Stomach (tissue), 7 donors: Measurements from ENCODE around the gene RNASET2.

DNA sequence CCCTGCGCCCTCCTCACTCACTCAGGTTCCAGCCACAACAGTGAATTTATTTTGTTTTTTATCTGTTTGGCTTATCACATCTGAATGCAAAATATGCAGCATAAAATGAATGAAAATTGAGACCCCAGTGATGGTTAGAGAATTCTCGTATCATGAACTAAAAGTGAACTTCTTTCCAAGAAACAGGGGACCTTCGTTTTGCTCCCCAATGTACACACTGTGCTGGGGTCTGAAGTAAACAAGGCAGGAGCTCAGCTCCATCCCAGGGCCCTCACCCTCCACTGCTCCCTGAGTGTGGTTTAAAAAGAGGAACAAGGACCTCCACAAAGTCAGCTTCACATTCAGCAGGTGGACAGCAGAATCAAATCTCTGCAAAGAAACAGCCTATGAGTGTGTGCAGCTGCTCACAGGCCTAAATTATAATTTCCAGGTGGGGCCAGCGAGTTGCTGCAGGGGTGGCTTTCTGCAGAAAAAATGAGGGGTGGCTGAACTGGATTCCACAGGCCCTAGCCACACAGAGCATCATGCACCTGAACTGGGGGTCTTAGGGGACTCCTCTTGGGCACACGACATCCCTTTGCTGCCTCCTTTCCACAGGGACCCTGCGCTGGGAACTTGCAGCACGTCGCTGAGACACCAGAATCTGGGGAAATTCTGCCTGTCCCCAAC, 1.6 kb upstream of the RAMACL start:
- PRO-cap: no peak
- RAMPAGE, long total RNA, 5 experiments: start-site peak on the minus strand in 1 of 5 experiments, centred at position 422 of the sequence, 5 reads per replicate
- RRBS: no CpG with 5 or more reads among the region's 8 CpGs

- PRO-cap: bidirectional peak, plus-strand start at chr6:166598752, minus-strand start at chr6:166598602
- RAMPAGE, long total RNA, 5 experiments: no peak in any of the 5 experiments
- RRBS: no CpG with 5 or more reads among the region's 12 CpGs
Observed at GRCh38 chr6:166598409-166599236, 12.1 kb upstream of the RAMACL start.

DNA sequence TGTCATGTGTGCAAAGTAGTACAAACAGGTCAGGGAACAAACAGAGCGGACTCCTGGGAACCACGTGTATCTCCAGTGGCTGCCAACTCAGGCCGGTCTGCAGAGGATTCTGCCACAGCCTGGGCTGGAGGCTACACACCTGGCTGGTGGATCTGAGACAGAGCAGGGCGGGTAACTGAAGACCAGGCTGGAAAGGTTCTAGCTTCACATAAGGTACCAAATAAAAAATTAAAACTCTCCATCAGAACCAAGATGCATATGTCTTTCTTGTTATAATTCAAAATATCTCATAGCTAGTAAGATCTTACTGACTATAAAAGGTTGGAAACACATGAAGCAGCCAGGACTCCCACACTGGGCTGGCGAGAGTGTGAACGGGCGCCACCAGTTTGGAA, 28.4 kb upstream of the RPS6KA2 start:
- PRO-cap: no peak
- RAMPAGE, long total RNA, 5 experiments: no peak in any of the 5 experiments
- RRBS: 14% methylated on average over 2 of the region's 7 CpGs

- PRO-cap: no peak
- RAMPAGE, long total RNA, 5 experiments: no peak in any of the 5 experiments
- RRBS: no CpG with 5 or more reads among the region's 11 CpGs
Observed at GRCh38 chr6:166675766-166676312, 48.8 kb upstream of the RPS6KA2 start.

GRCh38 chr6:166954964-166955671, 1.2 kb downstream of the RNASET2 start:
- PRO-cap: unidirectional peak, plus-strand start at chr6:166955552
- RAMPAGE, long total RNA, 5 experiments: no peak in any of the 5 experiments
- RRBS: no CpG with 5 or more reads among the region's 48 CpGs

DNA sequence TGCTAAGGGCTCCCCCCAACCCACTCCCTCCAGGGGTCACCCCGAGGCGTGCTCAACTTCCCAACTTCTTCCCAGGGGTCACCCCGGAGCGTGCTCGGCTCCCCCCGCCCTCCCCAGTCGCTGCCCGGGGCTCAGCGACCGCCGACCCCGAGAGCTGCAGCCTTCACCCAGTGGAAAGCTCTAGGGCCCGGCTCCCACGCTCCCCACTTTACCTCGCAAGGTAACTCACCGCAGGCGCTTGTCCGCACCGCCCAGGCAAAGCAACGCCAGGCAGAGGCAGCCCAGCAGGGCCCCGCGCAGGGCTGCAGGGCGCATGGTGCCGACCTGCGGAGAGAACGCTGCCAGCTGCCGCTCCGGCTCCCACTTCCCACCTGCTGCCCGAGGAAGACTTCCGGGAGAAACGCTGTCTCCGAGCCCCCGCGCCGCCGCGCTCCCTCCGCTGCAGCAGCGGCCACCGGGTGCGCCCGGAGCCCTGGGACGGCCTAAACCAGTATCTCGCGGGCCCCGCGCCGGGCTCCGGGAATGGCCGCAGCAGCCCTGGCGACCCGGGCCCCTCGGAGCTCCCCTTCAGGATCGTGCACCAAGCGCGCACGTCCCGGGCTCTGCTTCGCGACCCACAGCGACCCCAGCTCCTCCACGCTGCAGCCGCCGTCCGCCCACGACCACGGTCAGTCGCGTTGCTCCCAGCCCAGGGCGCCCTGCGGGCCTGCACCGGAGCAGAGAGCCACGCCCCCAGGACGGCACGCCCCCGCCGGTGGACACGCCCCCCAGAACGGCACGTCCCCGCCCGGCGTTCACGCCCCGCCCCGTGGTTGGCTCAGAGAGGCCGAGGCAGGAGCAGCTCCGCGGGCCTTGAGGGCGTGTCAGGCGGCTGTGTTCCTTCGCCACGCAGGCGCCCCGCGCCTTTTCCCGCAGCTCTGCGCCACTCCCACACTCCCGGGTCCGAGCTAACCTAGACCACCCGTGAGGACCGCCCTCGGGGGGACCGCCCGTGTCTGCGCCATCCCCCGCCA, at the start of gene RNASET2:
Gene RNASET2, minus strand, starts transcription at position 683 of the 1,013 bp plus-strand sequence.
- PRO-cap: unidirectional peak, plus-strand start at position 314 of the sequence; unidirectional peak, minus-strand start at position 373 of the sequence; bidirectional peak, plus-strand start at position 820 of the sequence, minus-strand start at position 674 of the sequence
- RAMPAGE, long total RNA, 5 experiments: start-site peak on the minus strand in 3 of 5 experiments, centred at positions 340 to 688 of the sequence, 22 to 174 reads per replicate
- RRBS: 1% methylated on average over 47 of the region's 107 CpGs

- PRO-cap: no peak
- RAMPAGE, long total RNA, 5 experiments: no peak in any of the 5 experiments
- RRBS: no CpG with 5 or more reads among the region's 18 CpGs
Observed at GRCh38 chr6:167091010-167091873, 31.7 kb upstream of the CCR6 start.

GRCh38 chr6:167098793-167099292, 24.1 kb upstream of the CCR6 start:
- PRO-cap: no peak
- RAMPAGE, long total RNA, 5 experiments: no peak in any of the 5 experiments
- RRBS: no CpG with 5 or more reads among the region's 6 CpGs

- PRO-cap: no peak
- RAMPAGE, long total RNA, 5 experiments: no peak in any of the 5 experiments
- RRBS: no CpG with 5 or more reads among the region's 10 CpGs
Observed at GRCh38 chr6:167238084-167238483, 53.0 kb upstream of the UNC93A start.

DNA sequence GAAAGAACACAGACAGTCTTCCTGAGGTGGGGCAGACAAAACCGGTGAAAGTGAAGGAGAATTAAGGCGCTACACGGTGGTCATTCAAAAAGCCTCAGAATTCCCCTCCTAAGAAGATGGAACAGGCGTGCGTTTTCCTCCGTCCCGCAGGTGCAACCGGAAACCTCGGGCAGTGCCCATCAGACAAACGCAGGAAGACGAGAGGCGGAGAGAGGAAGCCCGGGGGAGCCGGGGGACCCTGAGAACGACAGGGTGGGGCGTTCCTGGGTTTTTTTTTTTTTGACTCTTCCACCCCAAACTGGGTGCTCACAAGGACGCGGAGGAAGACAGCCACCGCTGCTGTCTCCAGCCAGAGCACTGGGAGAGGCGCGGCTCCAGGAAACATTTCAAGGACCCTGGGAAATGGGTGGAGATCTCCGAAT, 25.4 kb downstream of the TTLL2 start:
- PRO-cap: no peak
- RAMPAGE, long total RNA, 5 experiments: no peak in any of the 5 experiments
- RRBS: 12% methylated on average over 10 of the region's 22 CpGs

GRCh38 chr6:167398286-167398926, 73.5 kb downstream of the TTLL2 start:
- PRO-cap: no peak
- RAMPAGE, long total RNA, 5 experiments: no peak in any of the 5 experiments
- RRBS: no CpG with 5 or more reads among the region's 13 CpGs

DNA sequence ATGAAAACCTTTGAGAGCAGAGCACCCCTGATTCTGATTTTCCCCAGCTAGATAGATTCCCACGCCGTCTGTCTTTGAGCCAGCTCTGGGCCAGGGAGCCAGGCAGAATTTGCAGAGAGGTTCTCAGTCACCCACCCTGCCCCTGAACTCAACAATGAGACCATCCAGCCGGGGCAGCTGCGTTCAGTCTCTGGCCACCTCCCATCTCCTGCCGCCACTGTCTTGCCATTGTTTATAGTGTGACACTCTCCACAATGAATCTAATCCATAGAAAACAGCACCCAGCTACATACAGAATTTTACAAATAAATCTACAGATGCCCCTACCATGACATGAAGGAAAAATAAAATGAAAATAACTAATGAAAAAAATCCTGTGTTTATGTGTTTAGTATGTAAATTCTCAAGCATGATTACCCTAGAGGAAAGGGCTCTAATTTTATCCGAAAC, 171.3 kb downstream of the TTLL2 start:
- PRO-cap: no peak
- RAMPAGE, long total RNA, 5 experiments: no peak in any of the 5 experiments
- RRBS: no CpG with 5 or more reads among the region's 6 CpGs

GRCh38 chr6:167647132-167648275, 179.2 kb upstream of the AFDN start:
- PRO-cap: no peak
- RAMPAGE, long total RNA, 5 experiments: no peak in any of the 5 experiments
- RRBS: no CpG with 5 or more reads among the region's 21 CpGs

GRCh38 chr6:167761165-167761748, 65.5 kb upstream of the AFDN start:
- PRO-cap: bidirectional peak, plus-strand start at chr6:167761507, minus-strand start at chr6:167761500
- RAMPAGE, long total RNA, 5 experiments: no peak in any of the 5 experiments
- RRBS: no CpG with 5 or more reads among the region's 15 CpGs

DNA sequence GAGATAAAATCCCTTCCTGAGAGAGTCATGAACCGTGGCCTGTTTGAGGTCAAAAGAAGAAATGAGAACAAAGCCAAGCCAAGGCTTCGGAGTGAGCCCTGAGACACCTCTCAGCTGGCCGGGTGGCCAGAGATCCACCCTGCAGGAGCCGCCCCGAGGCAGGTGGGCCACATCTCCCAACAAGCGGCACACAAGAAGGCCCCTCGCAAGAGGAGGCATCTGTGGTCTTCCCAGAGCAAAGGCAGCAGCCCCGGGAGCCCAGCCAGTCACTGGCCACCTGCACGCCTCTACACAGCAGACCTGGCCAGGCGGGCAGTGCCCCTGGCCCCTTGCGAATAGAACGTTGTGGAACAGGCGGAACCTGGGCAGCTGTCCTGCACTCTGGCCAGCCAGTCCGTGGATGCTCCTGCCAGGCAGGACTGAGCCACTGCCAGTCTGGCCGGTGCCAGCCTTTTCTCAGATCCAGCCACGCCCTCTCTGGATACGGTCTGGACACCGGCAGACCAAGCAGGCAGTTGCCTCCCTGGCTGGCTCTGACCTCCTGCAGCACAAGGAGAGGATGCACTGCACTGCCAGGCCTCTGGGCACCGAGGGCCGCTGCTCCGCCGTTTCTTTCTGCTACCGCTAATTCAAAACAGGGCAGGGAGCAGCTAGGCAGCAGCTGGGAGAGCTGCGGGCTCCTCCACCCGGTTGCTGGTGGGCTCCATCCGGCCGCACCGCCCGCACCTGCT, 30.7 kb upstream of the AFDN start:
- PRO-cap: no peak
- RAMPAGE, long total RNA, 5 experiments: no peak in any of the 5 experiments
- RRBS: 25% methylated on average over 11 of the region's 29 CpGs

GRCh38 chr6:167875056-167875680, 48.5 kb downstream of the AFDN start:
- PRO-cap: no peak
- RAMPAGE, long total RNA, 5 experiments: no peak in any of the 5 experiments
- RRBS: no CpG with 5 or more reads among the region's 11 CpGs

DNA sequence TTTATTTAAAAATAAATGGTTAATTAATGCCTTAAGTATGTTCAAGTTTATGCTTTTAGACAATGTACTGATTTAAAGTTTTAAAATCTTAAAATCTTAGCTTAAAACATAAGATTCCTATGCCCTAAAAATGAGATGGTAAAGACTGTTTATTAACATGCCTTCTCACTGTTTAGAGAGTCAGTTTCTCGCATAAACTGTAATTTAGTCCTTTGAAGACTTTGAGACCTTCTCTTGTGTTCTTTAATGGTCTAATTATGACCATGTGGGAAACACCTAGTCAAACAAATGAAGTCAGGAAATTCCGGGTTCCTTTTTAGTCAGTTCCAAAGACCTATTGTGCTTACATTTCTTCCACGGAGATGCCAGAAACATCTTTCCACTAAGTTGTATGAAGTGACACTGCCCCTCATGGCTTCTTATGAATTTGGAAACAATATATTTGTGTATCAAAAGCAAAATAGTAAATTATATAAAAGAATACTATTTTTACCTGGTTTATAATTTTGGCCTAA, 64.2 kb upstream of the KIF25 start:
- PRO-cap: no peak
- RAMPAGE, long total RNA, 5 experiments: no peak in any of the 5 experiments
- RRBS: no CpG with 5 or more reads among the region's 3 CpGs

- PRO-cap: no peak
- RAMPAGE, long total RNA, 5 experiments: no peak in any of the 5 experiments
- RRBS: no CpG with 5 or more reads among the region's 7 CpGs
Observed at GRCh38 chr6:167934437-167934929, 63.0 kb upstream of the KIF25 start.

DNA sequence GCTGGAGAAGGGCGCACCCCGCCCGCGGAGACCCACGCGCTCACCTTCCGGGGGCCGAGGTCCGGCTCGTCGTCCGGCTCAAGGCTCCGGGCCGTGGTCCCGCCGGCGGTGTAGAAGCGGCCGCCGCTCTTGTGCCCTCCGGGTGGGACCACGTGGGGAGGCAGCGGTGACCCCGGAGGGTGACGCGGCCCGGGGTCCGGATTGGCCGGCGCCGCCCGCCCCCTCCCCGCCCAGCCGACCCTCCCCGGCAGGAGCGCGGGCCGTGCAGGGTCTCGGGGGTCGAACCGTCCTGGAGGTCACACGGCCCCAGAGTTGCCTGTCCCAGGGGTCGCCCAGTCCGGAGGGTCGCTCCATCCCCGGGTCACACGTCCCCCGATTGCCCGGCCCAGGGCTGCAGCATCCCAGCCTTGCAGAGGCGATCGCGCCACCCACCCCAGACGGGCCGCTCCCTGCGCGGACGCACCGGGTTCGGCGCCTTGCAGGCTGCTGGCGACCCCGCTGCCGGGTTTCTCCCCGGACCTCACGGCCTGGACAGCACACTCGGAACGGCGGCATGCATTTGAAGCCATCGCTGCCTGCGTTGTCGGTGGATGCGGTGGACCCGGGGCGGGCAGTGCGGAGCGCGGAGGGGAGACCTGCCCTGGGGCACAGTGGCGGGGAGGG, 22.5 kb upstream of the FRMD1 start:
- PRO-cap: no peak
- RAMPAGE, long total RNA, 5 experiments: start-site peak on the minus strand in 1 of 5 experiments, centred at position 128 of the sequence, 12 reads per replicate
- RRBS: 28% methylated on average over 45 of the region's 78 CpGs

- PRO-cap: no peak
- RAMPAGE, long total RNA, 5 experiments: no peak in any of the 5 experiments
- RRBS: no CpG with 5 or more reads among the region's 13 CpGs
Observed at GRCh38 chr6:168208952-168209592, 110.5 kb downstream of the DACT2 start.